ENCODE measurements around a stretch of chr9.

GRCh38 chr9:128428559-128429513 lies 8.2 kb downstream of the CERCAM start:
- RRBS, result no CpG with 5 or more reads among the region's 23 CpGs

DNA sequence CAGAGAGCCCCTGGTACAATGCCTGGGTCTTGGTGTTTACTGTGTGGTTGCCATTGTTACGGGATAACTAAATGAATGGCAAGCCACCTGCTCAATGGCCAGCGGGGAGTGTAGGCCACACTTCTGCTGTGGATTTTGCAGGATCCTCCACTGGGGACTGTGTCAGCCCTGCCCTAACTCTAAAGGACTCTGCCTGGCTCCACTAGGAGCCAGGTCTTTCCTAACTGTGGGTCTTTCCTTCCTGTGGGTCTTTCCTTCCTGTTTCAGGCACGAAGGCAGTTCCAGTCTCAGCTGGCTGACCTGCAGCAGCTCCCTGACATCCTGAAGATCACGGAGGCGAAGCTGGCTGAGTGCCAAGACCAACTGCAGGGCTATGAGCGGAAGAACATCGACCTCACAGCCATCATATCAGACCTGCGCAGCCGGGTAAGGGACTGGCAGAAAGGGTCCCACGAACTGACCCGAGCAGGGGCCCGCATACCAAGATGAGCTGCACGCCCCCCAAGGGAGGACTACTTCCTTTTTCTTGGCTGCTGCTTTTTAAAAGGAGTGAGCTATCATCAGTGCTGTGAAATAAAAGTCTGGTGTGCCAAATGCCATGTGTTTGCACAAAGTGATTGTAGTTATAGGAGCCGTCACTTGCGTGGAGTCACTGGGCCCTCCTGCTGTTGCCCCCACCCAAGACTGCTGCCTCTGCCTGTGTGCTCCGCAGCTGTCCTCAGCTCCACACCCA lies 10.1 kb upstream of the GLE1 start:
- RRBS, result no CpG with 5 or more reads among the region's 16 CpGs

DNA sequence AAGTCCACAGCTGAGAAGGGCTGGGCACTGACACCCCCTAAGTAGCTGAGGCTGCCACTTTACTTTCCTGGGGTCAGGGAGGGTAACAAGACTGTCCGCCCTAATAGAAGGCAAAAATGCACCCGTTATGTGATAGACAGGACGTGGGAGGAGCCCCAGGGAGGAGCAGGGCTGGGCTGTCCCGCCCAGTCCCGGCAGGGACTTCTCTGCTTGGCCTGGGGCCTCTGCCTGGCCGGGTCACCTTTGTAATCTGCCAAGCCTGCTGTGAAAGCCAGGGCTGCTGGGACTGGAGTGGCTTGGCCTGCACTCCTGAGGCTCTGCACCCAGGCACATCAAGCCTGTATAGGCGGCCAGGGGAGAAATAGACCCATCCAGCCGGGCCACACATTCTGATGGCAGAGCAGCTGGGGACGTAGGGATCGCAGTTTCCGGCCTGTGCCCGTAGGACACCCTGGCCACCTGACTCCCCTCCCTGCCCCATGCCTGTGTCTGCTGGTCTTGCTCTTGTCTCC lies 28.2 kb downstream of the DYNC2I2 start:
- RRBS, result 75% methylated on average over 5 of the region's 12 CpGs

DNA sequence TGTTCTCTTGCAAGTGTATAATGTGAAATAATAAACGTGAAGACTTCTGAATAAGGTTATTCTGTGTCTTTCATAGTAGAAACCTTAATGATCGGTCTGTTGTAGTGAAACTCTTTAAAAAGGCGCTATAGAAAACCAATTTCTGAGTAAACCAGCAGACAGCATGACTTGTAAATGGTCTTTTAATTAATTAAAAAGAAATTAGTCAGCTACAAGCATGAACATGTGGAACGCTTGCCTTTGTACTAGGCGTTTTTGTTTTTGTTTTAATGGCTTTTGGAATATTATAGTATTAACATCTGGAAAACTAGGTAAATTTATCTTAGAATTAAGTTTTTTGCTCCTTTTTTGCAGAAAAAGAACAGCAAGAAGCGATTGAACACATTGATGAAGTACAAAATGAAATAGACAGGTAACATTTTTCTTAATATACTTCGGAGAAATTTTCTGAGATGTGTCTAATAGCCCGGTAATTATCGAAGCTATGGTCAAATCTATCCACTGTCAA lies 1.8 kb downstream of the SET start:
- RRBS, result no CpG with 5 or more reads among the region's 9 CpGs

- RRBS, result no CpG with 5 or more reads among the region's 10 CpGs
These were observed 5.6 kb upstream of the PKN3 start for GRCh38 chr9:128696404-128697303.

GRCh38 chr9:128803527-128804309 lies 14.6 kb upstream of the ENDOG start:
- RRBS, result no CpG with 5 or more reads among the region's 16 CpGs

DNA sequence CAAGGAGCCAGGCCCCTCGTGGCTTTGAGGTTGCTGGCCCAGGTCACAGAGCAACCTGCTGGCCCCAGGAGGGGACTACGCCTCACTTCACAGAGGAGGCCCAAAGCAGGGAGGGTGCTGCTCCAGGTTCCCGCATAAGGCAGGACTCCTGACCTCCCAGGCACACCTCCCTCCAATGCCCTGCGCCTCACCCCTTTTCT lies 18.1 kb downstream of the KYAT1 start:
- RRBS, result no CpG with 5 or more reads among the region's 4 CpGs

- RRBS, result no CpG with 5 or more reads among the region's 10 CpGs
These were observed 6.0 kb downstream of the KYAT1 start for GRCh38 chr9:128875561-128876277.

- RRBS, result no CpG with 5 or more reads among the region's 14 CpGs
These were observed 277 bp downstream of the KYAT1 start for GRCh38 chr9:128881561-128881785.

- RRBS, result no CpG with 5 or more reads among the region's 1 CpG
These were observed 1.4 kb downstream of the LRRC8A start for GRCh38 chr9:128883387-128883627.

DNA sequence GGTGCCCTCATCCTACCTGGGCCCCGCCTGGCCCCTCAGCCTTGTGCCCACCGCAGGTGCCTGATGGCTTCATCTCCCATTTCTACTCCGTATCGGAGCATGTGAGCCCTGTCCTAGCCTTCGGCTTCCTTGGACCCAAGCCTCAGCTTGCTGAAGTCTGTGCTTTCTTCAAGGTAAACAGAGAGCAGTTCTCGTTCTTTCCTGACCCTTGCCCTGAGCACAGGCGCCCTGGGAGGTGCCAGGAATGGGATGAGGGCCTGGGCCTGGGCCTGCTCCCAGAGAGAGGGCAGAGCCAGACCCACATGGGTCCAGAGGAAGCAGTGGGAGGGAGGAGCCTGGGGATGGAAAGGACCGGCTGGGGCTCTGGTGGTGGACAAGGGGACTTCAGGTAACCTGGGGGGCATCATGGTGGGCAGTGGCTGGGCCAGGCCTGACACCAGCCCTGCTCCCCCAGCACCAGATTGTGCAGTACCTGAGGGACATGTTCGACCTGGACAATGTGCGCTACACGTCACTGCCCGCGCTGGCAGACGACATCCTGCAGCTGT lies 11.0 kb upstream of the DOLPP1 start:
- RRBS, result no CpG with 5 or more reads among the region's 14 CpGs

- RRBS, result no CpG with 5 or more reads among the region's 17 CpGs
These were observed 27.4 kb downstream of the PTPA start for GRCh38 chr9:129138544-129138997.

GRCh38 chr9:129138998-129139179 lies 27.7 kb downstream of the PTPA start:
- RRBS, result no CpG with 5 or more reads among the region's 4 CpGs

DNA sequence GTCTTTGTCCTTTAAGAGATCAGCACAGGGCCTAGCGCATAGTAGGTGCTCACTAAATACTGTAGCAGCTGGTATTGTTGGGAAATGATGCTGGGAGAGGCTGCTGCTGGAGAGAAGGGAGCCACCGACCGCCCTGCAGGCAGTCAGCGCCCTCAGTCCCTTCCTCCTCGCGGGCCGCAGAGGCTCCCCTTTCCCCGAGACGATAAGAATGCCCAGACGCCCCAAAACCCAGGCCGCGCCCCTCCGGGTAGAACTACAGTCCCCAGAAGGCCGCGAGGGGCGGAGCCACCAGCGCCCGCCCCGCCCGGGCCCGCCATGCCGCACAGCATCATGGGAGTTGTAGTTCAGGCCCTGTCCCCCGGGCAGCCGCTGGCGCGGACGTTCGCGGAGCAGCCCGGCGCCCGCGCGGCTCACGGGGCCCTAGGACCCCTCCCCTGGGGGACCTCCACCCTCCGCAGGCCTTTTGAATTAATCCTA lies 24.6 kb upstream of the IER5L start:
- RRBS, result 1% methylated on average over 24 of the region's 36 CpGs

GRCh38 chr9:129208150-129208996 lies 30.3 kb upstream of the IER5L start:
- RRBS, result no CpG with 5 or more reads among the region's 17 CpGs

DNA sequence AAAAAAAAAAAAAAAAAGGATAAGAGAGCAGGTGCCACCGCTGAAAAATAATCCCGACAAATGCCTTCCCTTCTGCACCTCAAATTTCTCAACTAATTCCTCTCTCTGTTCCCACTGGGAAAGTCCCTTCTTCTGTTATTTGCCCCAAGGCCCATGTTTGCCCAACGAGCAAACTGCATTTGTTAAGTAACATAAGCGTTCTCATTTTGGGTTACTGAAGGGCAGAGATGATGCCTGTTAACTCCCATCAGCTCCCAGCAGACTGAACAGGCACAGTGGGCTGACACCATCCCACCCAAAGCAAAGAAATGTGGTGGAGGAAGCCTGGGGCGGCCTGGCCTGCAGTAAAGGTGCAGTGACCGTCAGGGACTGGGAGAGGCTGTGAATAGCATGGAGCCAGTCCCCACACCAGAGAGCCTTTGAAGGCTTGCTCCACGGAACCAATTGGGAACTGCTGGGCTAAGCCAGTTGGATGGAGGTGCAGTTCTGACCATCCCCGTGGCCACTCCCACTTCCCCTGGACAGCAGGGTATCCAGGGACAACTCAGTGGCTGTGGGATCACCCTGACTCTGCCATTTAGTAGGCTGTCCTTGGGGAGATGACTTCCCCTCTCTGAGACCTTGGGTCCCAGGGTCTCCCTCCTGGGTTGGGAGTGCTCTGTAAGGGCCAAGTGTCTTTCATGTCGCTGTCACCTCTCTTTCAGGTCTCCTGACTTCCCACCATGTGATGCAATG lies 149.7 kb upstream of the IER5L start:
- RRBS, result no CpG with 5 or more reads among the region's 9 CpGs

- RRBS, result 64% methylated on average over 10 of the region's 27 CpGs
These were observed 162.9 kb upstream of the IER5L start for GRCh38 chr9:129340829-129341479.

DNA sequence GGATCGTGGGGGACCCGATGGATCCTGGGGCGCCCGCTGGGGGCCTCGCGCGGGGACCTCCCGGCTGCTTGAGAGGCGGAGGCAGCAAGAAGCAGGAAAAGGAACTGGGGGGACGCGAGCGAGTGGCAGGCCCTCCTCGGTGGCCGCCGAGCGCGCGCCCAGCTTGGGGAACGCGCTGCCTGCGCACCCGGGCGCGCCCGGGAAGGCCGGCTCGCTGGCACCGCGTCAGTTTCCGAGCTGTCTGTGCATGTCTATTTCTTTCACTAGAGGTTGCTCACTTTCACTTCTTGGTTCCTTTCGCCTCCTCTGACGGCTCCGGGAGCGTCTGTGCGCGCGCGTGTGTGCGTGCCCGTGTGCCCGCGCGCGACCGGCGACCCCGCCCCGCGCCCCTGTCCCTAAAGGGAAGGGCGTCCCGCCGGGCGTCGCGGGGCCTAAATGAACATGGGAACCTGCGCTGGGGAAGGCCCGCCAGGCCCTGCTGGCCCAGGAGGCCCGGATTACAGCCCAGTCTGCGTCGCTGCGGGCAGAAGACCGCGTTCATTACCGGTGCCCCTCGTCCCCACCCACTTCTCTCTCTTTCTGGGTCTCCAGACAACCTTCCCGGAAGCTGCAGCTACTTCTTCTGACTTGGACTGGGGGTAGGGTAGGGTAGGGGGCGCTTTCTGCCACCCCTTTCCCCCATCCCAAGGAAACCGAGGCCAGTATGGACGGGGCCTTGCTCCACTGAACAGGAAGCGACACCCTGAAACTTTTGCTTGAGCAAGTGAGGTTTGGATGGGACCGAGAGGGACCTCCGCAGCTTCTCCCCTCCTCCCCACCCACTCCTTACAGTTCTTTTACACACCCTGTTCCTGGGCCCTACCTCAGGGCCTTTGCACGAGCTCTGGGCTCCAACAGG lies 205.7 kb upstream of the IER5L start:
- RRBS, result 13% methylated on average over 50 of the region's 73 CpGs

GRCh38 chr9:129404977-129405465 lies 215.9 kb downstream of the C9orf50 start:
- RRBS, result no CpG with 5 or more reads among the region's 10 CpGs

DNA sequence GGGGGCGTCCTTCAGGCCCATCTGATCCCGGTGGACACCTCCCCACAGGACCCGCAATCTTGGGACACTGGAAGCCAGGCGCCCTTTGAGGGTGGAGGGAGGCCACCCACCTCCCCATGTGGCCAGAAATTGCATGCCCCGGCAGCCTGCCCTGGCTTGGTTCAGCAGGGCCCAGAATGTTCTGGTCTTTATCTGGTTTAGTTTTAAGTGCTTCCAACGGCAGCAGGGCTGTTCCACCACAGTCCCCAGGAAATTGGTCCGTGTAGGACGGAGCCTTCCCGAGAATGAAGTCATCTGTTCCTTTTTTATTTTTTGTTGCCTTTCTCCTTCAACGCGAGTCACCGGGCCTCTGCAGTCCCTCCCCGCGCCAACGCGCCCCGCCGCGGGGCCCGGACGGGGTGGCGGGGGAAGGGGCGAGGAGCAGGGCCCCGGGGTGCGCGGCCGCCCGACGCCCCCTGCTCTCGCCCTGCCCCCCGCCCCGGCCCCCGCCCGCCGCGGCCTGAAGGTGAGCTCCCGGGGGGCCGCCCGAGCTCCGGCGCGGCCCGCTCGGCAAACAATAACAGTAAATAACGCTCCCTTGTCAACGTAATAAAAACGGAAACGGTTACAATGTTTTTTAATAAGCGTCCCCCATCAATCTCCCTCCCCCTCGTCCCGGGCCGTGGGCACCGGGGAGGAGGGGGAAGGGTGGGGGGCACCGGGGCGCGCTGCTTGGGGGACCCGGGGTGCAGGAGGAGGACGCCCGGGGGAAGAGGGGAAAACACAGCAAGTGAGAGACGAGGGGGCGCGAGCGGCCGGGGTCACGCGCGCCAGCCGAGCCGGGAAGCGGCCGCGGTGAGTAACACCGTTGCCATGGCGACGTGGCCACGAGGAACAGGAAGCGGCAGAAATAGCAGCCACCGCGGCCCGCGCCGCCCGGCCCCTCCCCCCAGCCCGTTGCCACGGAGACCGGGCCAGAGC lies 207.7 kb downstream of the C9orf50 start:
- RRBS, result 3% methylated on average over 45 of the region's 86 CpGs